Vermiform appendix (tissue), 1 donor: ENCODE data around the genes FMR1, HSFX2, GABRQ and MAGEA12.

DNA sequence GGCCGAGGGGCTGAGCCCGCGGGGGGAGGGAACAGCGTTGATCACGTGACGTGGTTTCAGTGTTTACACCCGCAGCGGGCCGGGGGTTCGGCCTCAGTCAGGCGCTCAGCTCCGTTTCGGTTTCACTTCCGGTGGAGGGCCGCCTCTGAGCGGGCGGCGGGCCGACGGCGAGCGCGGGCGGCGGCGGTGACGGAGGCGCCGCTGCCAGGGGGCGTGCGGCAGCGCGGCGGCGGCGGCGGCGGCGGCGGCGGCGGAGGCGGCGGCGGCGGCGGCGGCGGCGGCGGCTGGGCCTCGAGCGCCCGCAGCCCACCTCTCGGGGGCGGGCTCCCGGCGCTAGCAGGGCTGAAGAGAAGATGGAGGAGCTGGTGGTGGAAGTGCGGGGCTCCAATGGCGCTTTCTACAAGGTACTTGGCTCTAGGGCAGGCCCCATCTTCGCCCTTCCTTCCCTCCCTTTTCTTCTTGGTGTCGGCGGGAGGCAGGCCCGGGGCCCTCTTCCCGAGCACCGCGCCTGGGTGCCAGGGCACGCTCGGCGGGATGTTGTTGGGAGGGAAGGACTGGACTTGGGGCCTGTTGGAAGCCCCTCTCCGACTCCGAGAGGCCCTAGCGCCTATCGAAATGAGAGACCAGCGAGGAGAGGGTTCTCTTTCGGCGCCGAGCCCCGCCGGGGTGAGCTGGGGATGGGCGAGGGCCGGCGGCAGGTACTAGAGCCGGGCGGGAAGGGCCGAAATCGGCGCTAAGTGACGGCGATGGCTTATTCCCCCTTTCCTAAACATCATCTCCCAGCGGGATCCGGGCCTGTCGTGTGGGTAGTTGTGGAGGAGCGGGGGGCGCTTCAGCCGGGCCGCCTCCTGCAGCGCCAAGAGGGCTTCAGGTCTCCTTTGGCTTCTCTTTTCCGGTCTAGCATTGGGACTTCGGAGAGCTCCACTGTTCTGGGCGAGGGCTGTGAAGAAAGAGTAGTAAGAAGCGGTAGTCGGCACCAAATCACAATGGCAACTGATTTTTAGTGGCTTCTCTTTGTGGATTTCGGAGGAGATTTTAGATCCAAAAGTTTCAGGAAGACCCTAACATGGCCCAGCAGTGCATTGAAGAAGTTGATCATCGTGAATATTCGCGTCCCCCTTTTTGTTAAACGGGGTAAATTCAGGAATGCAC lies at the start of gene FMR1:
TSS of gene FMR1 (plus strand) at position 93 of the 1,152 bp plus-strand sequence.
- PRO-cap: bidirectional peak, plus-strand start at position 125 of the sequence, minus-strand start outside the sequence; unidirectional peak, plus-strand start at position 345 of the sequence; unidirectional peak, plus-strand start at position 641 of the sequence; unidirectional peak, minus-strand start at position 955 of the sequence

- PRO-cap: no peak
Observed at GRCh38 chrX:148380483-148381042, 119.9 kb upstream of the AFF2 start.

DNA sequence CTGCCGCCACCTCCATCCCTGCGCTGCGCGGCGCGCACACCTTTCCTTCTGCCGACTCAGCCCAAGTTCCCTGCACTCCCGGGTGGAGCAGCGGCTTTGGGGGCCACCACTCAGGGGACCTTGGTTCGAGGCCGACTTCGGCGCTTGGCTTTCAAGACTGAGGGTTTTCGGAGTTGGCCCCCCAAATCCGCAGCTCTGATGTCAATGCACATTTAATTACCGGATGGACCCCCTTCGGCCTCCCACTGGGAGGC lies 1.1 kb downstream of the AFF2 start:
- PRO-cap: no peak

GRCh38 chrX:149493969-149494461 lies 11.1 kb downstream of the IDS start:
- PRO-cap: no peak

DNA sequence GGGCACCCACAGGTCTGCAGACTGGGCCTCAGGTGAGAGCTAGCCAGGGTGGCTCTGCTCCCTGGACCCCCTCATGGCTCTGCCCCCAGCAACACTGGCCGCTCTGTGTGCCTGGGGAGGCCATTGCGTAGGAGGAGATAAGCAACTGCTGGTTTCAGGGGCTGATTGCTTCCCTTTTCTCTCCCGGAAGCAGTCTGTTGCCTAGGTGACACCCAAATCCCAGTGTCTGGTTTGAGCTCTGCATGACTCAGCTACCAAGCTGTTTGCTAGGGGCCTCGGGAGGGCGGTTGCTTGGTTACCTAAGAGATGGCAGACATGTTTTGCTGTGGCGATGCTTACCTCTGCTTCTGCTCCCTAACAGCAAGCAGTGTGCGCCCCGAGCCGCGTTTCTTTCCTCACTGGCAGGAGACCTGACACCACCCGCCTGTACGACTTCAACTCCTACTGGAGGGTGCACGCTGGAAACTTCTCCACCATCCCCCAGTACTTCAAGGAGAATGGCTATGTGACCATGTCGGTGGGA lies 15.4 kb upstream of the EOLA1 start:
- PRO-cap: unidirectional peak, minus-strand start at position 147 of the sequence

- PRO-cap: no peak
Observed at GRCh38 chrX:149595192-149595700, at the start of gene HSFX2. HSFX2 (minus strand) TSS chrX:149595314.

DNA sequence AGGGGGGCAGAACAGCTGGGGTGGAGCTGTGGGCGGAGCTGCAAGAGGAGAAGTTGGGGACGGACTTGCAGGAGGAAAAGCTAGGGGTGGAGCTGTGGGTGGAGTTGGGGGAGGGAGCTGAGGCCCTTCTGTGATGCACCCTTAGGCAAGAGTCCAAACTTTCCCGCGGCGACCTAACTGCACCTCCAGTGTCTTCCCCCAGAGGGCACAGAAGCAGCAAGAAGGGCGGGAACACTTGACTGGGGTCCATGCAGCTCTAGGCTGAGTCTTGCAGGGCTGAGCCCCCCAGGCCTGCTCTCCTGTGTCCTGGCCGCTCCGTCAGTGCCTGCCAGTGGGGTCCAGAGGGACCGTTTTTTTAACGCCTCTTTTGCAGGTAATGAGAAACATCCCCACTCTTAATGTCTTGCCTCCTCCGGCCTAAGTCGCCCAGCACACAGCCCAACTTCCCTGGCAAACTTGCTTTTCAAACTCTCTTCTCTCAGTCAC lies 2.3 kb upstream of the EOLA2 start:
- PRO-cap: bidirectional peak, plus-strand start at position 156 of the sequence, minus-strand start outside the sequence

- PRO-cap: no peak
Observed at GRCh38 chrX:150364622-150364840, 1.4 kb downstream of the MAMLD1 start.

DNA sequence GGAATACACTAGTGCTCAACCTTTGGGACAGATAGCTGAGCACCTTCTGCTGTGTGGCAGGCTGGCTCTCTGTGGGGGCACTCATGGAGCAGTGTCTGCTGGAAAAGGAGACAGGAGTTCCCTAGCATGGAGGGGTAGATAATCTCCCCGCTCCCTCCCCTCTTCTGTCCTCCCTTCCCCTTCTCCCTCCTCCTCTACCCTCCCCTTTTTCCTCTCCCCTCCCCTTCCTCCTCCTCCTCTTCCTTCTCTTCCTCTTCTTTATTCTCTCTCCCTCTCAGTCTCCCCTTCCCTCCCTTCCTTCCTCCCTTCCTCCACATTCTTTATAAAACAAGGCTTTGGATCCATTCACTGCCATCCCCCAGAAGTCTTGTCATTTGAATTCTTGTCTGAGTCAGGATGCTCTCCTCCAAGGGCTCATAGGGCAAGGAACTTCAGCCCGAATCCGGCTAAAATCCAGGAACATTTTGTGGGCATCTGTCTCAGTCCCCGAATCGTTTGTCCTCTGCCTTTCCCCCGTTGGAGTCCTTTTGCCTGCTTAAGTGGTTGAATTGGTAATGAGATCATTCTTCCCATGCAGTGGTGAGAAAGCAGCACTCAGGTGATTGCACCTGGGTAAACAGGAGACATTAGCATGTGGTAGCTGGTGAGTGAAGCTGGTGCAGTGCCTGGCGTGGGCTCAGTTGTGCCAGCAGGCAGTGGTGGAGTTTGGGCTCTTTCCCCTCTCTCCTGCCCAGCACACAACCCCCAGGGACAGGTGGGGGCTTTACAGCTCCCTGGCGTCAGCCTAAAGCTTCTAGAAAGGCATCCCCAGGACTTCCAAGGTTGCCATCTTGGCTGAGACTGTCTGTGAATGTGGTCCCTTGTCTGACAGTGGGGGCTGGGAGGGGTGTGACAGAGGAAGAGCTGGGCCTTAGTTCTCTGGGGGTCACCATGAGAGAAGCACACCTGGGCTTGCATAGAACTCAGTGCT lies 62.0 kb upstream of the MTM1 start:
- PRO-cap: no peak

DNA sequence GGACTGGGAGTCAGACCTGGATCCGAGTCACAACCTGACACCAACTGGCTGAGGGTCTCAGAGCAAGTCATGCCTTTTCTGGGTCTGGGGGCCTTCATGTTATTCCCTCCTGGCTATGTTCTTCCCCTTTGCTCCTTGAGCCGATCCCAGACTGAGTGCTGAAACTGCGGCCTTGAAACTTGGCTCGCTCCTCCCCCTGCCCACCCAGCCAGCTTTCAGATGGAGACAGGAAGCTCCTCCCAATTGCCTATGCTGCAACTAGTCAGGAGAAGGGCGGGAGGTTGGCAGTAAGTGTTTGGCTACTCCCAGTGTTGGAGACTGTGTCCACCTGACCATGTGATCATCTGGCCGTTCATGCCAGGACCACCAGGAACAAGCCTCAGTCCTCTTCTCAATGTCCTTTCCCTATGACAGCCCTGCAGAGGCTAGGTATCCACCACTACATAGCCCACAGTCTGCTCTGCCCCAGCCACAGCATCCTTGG lies 59.5 kb upstream of the MTM1 start:
- PRO-cap: unidirectional peak, minus-strand start at position 153 of the sequence

GRCh38 chrX:150699084-150699327 lies 5.8 kb downstream of the MTMR1 start:
- PRO-cap: no peak

- PRO-cap: no peak
Observed at GRCh38 chrX:151957775-151958890, 16.3 kb downstream of the GABRE start.

GRCh38 chrX:151976292-151976504 lies 1.7 kb upstream of the GABRE start:
- PRO-cap: no peak

DNA sequence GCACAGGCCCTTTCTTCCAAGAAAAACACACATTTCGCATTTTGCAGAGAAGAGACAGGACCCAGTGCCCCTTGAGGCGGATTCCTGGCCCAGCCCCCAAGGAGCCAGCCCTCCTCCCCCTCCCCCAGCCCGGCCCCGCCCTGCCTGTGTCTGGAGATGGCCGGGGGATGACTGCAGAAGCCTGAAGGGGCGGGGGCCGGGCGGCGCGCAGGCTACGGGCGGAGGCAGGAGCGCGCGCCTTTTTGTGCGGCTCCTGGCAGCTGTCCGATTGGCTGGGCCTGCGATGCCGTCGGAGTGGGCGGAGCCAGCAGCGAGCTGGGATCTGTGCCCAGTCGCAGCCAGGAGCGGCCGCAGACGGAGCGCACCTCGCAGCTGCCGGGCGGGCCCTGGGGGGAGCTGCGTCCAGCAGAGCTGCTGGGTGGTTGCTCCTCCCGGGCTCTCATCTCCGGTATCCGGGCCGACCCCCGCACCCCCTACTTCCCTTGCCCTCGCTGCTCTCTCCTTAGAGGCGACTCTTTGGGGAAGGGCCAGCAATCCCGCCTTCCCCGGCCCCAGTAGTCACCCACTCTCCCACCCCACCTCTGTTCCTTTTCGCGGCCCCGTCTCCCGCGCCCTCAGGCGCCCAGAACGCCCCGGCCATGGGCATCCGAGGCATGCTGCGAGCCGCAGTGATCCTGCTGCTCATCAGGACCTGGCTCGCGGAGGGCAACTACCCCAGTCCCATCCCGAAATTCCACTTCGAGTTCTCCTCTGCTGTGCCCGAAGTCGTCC lies at the start of gene GABRQ:
TSS of gene GABRQ (plus strand) at position 331 of the 771 bp plus-strand sequence.
- PRO-cap: no peak

- PRO-cap: no peak
Observed at GRCh38 chrX:152733591-152734075, at the start of gene MAGEA12. MAGEA12 (plus strand) TSS chrX:152733757.

DNA sequence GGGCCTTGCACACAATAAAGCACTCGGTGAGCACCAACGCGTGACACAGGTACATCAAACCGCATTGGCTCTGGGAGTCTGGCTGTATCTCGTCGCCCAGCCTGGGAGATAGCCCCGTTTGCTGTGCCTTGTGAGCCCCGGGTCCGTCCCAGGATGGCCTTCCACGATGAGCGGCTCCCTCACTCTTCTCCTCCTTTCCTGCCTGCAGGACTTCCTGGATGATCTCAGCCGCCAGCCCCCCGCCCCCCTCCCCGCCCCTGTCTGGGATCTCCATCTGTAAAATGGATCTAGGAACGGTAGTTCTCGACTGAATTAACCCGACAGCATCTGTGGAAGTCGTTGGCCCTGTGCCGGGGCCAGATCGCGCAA lies 524 bp upstream of the ZNF185 start:
- PRO-cap: no peak

GRCh38 chrX:152914887-152916106 lies 17.4 kb downstream of the ZNF185 start:
- PRO-cap: no peak

GRCh38 chrX:152917525-152918231 lies 19.8 kb downstream of the ZNF185 start:
- PRO-cap: no peak

GRCh38 chrX:153370923-153371550 lies 30.1 kb downstream of the PNMA6E start:
- PRO-cap: no peak

- PRO-cap: no peak
Observed at GRCh38 chrX:153474451-153475141, 4.2 kb upstream of the HAUS7 start.